LUHMES (cell line): ENCODE results near the genes OGFOD1, SLC12A3, DOK4 and ADGRG1.

GRCh38 chr16:56370429-56371348 lies 54.7 kb downstream of the AMFR start:
- PRO-cap, result no peak

DNA sequence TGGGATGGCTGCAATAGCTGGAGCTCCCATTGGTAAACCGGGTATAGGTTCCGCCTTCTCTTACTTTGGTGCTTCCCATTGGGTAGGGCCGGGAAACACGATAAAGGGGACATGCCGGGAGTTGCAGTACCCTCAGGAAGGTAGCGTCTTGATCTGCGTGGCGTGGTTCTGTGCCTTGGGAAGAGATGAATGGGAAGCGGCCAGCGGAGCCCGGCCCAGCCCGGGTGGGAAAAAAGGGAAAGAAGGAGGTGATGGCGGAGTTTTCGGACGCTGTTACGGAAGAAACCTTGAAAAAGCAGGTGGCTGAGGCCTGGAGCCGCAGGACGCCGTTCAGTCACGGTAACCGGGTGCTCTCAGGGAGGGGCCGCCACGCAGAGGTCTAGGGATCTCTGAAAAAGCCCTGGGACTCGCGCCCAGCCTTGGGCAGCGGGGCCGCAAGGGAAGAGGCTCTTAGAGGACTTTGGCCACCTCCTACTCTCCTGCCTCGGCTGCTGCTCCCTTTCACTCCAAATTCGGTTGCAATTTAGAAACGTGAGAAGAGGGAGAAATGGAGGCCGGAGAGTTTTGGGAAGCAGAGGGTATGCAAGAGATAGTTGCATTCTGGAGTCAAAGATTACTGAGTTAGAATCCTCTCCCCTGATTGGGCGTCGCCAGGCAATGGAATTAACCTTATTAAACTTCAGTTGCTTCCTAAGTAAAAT lies at the start of gene OGFOD1:
Gene OGFOD1, plus strand, starts transcription at position 127 of the 701 bp plus-strand sequence.
- PRO-cap, result bidirectional peak, plus-strand start at position 129 of the sequence, minus-strand start outside the sequence; unidirectional peak, plus-strand start at position 405 of the sequence

GRCh38 chr16:56452129-56452766 lies 894 bp downstream of the OGFOD1 start:
- PRO-cap, result no peak

DNA sequence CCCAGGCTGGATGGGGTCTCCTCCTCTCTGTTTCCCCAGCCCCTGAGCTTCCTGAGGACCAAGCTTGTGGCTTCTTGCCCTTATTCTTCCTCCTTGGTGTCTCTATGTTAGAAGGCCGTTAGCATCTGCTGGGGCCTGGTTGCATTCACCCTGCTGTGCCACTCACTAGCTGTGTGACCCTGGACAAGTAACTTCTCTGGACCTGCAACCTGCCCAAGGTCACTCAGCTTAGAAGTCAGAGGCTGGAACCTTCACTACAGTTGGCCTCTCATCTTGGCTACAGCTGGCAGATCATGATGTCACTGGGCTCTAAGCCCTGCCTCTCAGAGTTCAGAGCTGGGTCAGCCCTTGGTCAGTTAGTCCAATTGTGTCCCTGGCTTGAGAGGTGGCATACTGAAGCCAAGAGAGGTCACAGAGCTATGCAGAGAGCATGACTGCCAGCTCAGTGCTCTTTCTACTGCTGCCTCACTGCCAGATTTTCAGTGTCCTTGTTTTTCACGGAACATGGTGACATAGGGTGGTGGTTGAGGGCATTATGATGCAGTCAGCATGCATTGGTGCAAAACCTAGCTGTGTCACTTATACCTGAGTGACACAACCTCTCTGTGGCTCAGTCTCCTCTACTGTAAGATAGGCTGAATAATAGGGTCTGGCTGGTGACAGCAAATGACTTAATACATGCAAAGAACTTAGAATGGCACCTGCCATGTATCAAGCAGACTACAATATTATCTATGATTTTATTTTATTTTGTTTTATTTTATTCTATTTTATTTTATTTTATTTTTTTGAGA lies 3.1 kb downstream of the MT2A start:
- PRO-cap, result no peak

DNA sequence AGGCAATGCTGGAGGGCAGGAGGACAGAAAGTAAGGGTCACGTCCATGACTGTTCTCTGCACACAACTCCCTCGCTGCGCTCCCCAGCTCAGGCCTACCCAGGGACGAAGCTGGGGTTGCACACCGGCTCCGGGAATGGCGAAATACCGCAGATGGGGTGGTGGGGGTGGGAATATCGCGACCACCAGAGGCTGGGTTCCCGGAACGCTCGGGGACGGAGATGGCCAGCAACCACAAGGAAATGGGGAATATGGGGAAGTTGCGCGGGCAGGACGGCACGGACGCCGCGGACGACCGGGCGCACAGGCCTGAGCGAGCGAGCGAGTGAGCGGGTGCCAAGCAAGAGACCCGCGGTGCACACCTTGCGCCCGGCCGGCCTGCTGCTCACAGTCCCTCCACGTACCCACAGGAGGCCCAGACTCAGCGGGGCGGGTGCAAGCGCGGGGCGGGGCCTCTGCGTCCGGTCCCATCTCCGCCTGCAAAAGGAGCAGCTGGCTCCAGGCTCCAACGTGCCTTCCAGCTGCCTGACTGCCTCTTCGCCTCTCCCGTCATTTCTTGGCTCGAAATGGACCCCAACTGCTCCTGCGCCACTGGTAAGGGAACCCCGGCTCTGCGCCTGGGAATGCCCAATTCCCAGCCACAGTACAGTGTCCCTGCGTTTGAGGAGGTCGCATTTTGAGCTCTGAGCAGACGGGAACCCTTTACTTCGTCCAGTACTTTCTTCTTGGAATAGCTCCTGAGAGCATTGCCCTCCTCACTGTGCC lies 8.4 kb upstream of the MT1E start:
- PRO-cap, result no peak

GRCh38 chr16:56662637-56662980 lies 4.8 kb downstream of the MT1F start:
- PRO-cap, result no peak

DNA sequence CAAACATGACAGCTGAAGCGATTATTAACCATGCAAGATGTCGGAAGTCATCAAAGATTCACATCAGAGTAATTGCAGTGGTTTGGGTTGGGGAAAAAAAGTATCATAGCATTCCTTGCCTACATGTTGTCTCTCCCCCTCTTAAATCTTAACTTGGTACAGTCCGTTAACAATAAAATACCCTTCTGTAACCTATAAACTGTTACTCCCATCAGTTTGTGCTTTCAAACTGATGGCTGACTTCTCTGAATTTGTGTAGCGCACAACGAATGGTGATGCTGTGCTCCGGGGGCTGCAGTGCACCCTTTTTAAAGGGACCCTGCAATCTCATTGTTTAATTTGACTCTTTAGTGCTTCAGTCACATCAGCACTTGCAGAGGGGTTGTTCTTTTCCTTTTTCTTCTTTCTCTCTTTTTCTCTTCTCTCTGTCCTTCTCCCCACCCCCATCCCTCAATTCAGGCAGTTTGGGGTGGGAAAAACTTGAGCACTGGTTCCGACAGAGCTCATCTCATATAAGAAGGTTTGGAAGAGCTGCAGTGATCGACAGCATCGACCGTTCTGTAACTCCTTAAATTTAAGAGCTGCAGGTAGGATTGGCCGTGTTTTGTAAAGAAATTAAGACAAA lies 51.8 kb downstream of the NUP93 start:
- PRO-cap, result no peak

DNA sequence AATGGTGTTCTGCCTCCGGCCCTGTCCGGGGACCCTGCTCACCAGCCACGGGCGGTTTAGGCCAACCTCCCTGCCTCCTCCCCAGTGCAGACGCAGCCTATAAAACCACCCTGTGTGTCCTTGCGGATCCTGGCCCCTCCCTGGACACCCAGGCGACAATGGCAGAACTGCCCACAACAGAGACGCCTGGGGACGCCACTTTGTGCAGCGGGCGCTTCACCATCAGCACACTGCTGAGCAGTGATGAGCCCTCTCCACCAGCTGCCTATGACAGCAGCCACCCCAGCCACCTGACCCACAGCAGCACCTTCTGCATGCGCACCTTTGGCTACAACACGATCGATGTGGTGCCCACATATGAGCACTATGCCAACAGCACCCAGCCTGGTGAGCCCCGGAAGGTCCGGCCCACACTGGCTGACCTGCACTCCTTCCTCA lies at the start of gene SLC12A3:
Gene SLC12A3, plus strand, starts transcription at position 130 of the 438 bp plus-strand sequence.
- PRO-cap, result no peak

DNA sequence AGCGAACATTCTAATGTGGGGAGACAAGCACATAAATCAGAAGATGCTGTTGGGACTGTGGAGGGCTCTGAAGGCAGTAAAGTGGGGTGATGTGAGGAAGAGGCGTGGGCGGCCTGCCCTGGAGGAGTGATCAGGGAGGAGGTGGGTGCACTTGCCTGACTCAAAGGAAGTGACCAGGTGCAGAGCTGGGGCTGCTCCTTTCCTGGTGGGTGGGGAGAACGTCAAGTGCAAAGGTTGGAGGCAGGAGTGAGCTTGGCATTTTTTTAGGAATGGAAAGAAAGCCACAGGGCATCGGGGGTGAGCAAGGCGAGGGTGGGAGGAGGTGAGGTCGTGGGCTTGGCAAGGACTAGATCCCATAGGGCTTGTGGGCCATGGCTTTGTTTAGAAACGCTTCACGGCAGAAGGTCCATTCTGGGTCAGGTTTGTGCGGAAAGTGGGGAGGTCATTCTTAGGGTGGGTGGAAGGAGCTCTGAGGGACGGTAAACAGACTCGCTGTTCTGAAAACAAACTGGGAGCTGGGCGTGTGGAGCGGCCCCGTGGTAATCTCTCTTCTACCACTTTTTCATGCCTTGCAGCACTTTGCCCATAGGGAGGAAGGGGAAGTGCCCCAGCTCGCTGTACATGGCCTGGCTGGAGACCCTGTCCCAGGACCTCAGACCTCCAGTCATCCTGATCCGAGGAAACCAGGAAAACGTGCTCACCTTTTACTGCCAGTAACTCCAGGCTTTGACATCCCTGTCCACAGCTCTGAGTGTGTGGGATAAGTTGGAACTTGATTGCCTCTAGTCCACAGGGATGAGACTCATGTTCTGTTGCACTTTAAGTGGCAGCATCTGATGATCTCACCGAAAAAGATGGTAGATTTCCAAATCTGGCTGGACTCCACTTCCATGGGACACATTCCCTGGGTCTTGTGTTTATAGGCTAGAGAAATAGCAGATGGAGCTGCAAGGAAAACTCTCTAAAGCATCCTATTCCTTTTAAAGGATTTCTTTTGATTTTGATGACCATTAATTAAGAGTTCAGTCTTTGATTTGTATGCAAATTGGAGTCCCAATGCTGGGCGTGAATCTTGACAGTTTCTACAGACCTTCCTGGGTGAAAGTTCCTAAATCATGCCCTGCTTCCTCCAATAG lies 18.9 kb upstream of the HERPUD1 start:
- PRO-cap, result no peak

- PRO-cap, result no peak
These were observed 730 bp downstream of the HERPUD1 start for GRCh38 chr16:56932269-56933474.

DNA sequence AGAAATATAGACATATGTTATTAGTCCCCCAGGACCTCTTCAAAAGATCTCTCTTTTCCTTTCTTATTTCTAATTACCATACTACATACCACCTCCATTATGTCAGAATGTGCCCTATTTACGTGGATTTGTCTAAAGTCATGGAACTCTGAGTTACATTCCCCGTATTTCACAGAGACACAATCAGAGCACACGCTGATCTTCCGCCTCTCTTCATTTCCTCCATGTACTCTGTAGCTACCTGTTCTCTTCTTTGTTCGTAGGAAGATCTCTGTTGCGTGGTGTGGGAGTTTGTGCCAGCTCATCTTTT lies 26.8 kb downstream of the NLRC5 start:
- PRO-cap, result no peak

GRCh38 chr16:57145641-57146622 lies 39.9 kb downstream of the PSME3IP1 start:
- PRO-cap, result no peak

GRCh38 chr16:57152141-57152458 lies 33.7 kb downstream of the PSME3IP1 start:
- PRO-cap, result no peak

GRCh38 chr16:57235065-57235824 lies 9.8 kb upstream of the ARL2BP start:
- PRO-cap, result no peak

DNA sequence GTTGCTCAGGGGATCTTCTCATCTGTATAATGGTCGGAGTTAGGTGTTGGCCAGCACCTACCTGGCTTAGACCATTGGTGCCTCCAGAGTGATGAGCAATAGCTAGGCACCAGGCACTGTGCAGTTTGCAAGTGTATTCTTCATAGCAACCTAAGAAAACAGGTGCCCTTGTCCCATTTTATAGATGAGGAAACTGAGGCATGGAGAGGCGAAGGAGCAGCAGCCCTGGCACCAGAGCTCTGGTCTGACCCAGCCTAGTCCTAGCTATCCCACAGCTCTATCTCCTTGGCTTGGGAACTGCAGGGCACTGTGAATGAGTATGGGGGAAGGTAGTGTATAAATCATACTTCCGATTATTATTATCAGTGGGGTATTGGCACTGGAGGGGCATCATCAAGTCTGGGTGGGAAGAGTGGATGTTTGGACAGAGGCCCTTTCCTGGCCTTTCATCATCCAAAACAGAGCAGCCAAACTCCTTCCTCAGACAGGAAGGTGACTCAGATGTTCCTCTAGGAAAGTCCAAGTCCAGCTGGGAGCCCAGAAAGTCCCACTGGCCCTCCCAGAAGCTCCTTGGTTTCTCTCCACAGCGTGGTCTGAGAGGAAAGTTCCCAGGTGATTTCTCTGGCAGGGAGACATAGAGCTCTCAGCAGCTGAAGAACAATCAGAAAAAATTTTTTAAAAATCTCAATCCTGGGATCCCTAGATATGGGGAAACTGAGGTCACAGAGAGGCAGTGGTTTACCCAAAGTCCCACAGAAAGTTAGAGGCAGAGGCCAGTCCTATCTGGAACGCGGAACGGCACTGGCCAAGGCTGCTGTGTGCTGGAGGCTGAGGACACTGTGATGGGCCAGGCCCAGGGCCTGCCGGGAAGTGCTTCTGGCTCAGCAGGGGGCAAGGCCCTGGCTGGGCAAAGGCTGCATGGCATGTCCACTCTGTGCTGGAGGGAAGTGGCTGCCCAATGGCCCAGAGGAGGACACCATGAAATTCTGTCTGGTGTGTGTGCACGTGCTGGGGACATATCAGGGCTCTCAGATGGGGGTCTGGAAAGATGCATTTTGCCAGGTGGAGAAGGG lies 32.2 kb upstream of the PLLP start:
- PRO-cap, result no peak

GRCh38 chr16:57461037-57461236 lies 1.5 kb upstream of the POLR2C start:
- PRO-cap, result no peak

DNA sequence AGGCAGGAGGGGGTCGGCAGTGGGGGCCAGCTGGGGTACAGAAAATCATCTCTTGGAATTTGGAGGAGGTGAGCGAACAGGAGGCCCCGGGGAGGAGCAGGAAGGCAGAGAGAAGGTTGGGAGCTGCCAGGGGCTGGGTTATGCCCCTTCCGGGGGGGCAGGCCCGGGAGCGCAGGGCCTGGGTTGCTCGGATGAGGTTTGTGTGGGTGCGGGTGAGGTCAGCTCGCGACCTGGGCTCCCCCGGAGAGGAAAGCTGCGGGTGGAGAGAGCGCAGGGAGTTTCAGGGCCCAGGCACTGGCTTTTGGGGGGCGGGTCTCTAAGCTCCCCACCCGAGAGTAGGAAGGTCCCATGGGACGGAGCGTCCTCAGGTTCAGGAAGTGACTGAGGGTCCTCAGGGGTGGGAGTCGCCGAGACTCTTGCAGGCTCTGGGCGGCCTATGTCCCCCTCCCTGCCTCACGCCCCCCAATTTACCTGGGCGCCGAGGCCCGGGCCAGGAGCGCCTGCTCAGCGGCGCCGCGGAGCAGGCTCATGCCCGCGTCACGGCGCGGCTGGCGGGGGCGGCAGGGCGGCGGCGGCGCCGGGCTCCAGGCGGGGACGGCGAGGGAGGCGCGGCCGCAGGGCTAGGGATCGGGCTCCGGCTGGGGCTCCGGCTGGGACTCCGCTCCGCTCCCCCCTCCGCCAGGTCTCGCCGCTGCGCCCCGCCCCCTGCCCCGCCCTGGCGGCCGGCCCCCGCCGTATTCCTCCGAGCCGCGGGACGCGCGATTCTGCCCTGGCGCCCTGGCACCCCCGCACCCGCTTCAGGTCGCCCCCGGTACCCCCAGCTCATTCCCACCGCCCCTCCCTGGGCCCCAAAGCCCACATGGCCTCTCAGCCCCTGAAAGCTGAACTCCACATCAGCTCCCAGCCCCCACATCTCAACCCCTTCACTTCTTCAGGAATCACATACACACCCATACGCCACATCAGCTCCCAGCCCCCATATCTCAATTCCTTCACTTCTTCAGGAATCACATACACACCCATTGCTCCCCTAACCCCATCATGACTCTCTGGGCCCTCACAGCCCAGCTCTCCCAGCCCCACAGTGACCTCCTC lies at the start of gene DOK4:
Gene DOK4, minus strand, starts transcription at position 660 of the 1,095 bp plus-strand sequence.
- PRO-cap, result no peak

GRCh38 chr16:57606736-57607542 lies 21.5 kb upstream of the ADGRG1 start:
- PRO-cap, result no peak

DNA sequence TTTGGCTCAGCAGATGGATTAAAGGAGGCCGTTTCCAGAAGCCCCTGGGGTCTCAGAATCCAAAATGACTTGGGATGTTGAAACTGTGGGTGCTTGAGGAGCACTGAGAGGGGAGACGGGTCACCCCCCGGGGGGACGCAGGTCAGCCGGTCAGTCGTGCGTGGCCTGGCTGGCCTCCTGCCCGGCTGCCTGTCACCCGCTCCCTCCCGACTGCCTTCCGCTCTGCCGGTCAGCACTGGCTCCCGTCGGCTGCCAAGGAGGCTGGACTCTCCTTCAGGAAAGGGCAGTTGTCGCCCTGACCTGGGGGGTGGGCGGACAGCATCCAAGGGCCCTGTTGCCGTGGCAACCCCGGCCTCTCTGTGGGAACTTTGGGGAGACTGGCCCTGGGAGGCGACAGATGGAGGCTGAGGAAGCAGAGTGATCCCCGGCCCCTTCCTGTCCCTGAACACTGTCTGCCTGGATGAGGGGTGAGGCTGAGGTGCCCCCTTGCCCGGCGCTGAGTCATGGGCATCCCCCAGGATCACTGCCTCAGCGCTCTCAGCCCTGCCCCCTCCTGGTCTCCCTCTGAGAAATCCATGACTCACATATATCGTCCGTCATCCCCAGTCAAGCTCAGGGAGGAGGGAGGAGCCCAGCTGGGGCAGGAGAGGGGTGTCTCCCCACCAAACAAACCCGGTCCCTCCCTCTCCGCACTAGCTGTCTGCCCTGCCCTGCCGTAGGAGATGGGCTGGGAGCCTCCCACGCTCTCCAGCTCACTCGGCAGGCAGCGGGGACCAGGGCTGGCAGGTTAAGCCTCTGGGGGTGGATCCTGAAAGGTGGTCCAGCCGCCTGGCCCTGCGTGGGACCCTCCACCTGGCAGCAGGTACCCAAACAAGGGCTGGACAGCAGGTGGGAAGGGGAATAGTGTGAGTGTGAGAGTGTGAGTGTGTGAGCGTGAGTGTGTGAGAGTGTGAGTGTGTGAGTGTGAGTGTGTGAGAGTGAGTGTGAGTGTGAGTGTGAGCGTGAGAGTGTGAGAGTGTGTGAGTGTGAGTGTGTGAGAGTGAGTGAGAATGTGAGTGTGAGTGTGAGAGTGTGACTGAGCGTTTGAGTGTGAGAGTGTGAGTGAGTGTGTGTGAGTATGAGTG lies at the start of gene ADGRG1:
Gene ADGRG1, plus strand, starts transcription at position 690 of the 1,124 bp plus-strand sequence.
- PRO-cap, result no peak

DNA sequence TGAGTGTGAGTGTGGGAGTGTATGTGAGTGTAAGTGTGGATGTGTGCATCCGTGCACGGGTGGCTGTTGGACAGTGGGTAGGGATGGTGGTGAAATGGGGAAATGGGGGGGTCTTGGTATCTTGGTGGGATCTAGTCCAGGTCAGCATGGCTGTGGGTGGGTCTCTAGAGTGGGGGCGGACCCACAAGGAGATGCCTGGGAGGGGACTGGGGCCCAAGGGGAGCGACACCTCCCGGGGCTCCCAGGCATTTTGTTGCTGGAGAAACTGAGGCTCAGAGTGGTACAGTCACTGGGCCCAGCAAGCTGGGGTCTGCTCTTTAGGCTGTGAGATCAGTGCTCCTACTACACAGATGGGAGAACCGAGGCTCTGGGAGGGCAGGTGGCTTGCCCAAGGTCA lies 633 bp downstream of the ADGRG1 start:
- PRO-cap, result no peak